AG04450 (cell line): ENCODE data around the genes LCN9, GPSM1 and SEC16A.

- CAGE, long polyA plus RNA: no peak
- RRBS: no CpG with 5 or more reads among the region's 12 CpGs
These were observed at the start of gene LCN9 for GRCh38 chr9:135663148-135663560. Gene LCN9, plus strand, starts transcription at chr9:135663309.

DNA sequence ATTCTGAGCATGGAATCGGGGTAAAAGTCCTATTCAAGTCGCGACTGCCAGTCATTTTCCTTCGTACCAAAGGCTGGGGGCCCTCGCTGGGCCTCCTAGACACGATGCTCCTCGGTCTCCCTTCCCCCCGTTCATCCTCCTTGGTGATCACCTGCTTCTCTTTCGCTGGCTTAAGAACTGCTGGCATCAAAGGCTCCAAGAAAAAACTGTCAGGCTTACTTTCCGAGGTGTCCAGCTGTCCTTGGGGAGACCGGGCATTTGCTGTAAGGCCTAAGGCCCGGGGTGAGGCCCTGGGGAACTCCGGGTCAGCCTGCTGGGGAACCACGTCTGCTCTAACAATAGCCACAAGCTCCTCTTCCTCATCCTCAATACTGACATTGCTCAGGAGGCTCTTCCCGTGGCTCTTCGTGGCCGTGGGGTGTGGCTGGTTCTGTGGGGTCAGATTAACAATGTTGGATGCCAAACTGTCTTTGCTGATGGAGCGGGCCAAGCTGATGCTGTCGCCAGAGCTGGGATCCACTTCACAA lies 84.6 kb downstream of the CAMSAP1 start:
- CAGE, long polyA plus RNA: no peak
- RRBS: no CpG with 5 or more reads among the region's 19 CpGs

DNA sequence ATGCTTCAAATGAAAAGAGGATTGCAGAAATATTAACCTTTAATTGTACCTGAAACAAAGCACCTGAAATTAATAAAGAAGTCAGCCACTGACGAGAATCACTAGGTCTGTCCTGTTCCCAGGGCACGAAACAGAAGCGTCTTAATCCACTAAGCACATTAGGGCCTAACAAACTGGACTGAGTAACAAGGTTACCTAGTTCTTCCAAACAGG lies 1.2 kb downstream of the CAMSAP1 start:
- CAGE, long polyA plus RNA: no peak
- RRBS: no CpG with 5 or more reads among the region's 3 CpGs

DNA sequence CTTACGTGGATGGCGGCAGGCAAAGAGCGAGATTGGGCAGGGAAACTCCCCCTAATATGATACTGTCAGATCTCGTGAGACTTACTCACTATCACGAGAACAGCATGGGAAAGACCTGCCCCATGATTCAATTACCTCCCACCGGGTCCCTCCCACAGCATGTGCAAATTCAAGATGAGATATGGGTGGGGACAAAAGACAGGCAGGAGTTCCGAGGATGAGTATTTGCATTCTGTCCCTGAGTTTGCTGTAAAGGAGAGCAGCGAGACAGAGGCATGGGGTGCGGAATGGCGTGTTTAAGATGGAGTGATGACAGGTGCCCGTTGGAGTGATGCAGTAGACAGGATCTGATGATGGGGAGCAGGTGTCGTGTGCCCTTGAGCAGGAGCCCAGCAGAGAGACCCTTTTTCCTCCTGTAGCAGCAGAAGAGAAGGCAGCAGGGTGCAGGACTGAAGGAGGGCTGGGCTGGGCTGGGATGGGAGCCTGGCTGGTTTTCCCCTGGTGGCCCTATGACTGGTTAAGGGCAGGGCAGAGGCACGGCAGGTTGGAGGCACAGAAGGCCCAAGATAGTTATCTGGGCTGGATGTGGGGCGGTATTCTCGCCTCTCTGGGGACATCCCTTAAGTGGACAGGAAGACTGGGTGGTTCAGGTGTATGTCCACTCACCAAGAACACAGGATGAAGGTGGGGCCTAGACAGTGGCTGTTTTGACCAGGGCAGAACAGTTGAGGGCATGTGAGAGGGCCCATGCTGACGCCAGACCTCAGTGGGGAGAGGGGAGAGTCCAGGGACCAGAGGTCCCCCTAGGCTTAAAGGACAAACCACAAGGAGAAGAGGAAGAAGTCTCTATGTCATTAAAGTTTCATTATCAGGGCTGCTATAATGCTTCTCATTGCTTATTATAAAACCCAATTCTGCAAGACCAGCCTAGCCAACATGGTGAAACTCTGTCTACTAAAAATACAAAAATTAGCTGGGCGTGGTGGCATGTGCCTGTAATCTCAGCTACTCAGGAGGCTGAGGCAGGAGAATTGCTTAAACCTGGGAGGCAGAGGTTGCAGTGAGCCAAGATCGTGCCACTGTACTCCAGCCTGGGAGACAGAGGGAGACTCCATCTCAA lies 4.4 kb upstream of the CAMSAP1 start:
- CAGE, long polyA plus RNA: no peak
- RRBS: no CpG with 5 or more reads among the region's 18 CpGs

DNA sequence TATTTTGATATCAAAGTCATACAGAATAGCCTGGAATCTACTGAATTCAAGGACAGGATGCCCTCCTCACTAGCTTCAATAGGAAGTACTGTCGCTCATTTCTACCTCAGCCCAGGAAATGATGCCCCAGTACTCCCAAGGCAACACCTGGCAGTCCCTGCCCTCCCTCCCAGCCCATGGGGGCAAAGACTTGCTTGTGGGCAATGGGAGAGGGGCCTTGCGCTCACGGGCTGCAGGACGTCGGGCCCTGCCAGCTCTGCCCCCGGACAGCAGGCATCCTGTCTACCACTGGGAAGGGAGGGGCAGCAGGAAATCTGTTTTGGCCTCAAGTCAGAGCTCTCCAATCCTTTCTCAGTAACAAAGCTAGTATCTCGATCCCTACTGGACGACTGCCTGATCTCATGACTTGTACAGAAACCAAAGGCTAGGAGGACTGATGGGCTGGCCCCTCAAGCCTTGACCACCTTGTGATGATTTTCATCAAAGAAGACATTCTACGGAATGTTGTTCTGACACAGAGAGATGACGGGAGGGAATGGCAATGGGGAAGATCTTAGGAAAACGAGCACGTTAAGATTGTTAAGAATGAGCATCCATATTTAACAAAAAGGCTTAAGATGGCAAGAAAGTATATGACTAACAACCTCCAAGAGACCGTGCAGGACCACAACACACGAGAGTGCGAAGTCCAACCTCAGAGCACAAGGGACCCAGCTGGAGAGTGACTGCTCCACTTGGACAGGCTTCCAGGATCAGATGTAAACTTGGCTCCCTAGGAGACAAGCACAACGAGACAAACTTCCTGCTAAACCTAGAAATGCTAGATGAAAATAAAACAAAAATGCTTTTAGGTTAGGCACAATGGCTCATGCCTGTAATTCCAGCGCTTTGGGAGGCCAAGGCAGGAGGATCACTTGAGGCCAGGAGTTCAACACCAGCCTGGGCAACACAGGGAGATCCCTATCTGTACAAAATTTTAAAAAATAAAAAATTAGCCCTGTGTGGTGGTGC lies 19.4 kb downstream of the UBAC1 start:
- CAGE, long polyA plus RNA: no peak
- RRBS: no CpG with 5 or more reads among the region's 17 CpGs

- CAGE, long polyA plus RNA: no peak
- RRBS: no CpG with 5 or more reads among the region's 14 CpGs
These were observed 14.9 kb downstream of the UBAC1 start for GRCh38 chr9:135946224-135946737.

DNA sequence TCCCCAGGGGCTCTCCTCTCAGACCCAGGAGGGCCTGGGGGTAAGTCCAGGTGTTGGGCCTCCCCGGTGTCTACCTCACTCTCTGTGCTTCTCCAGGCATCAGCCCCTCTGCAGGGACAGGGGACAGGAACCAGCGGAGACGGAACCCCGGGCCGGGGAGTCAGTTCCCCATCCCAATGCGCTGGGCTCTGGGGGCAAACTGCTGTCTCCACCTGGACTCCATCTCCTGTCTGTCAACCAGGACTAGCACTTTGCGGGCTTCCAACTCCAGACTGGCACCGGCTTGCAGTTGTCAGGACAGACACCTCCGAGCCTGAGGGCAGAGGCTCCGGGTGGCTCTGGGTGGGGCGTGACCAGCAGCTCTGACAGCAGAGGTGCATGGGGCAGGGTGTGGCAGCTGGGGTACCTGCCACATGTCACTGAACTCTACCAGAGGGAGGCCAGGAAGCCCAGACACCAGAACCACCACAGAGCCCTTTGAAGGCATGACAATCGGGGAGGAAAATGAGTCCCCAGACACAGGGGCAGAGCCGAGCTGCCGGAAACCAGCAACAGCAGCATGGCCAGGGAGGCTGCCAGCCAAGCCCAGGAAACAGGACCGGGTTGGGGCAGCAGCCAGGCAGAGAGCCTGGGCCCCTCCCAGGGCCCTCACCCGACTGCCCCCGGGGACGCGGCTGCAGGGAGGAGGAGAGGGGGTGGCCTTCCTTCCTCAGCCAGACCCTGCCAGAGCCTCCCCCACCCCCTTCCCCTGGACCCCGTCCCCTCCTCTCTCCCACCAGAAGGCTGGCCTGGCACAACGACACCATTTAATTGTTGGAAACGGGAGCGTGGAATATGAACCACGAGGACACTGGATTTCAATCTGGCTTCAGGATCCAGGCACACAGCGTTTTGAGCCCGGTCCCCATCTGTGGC lies 17.9 kb upstream of the UBAC1 start:
- CAGE, long polyA plus RNA: no peak
- RRBS: 26% methylated on average over 11 of the region's 26 CpGs

GRCh38 chr9:135989885-135990395 lies 28.8 kb upstream of the UBAC1 start:
- CAGE, long polyA plus RNA: no peak
- RRBS: 31% methylated on average over 16 of the region's 28 CpGs

GRCh38 chr9:136010719-136011546 lies 49.8 kb upstream of the UBAC1 start:
- CAGE, long polyA plus RNA: no peak
- RRBS: no CpG with 5 or more reads among the region's 32 CpGs

DNA sequence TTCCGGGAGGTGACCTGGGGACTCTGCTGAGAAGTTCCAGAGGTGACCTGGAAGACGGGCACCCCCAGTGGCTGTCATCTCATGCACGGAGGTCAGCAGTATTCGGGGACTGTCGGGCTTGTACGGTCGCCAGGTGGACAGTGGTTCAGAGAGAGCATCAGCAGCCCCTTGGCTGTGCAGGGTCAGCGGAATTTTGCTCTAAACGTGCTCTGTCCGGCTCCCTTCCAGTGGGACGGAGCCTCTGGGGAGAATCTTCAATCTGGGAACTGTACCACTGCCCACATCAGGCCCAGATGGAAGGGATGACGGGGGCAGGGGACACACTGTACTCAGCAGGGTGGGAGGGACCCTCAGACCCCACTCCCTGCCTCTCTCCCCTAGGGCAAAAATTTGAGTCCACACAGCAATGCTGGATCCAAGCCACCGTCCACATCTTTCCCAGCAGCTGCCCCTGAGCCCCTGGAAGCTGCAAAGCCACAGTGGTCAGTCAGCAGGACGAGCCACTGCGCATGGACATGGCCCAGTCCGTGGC lies 7.0 kb downstream of the NACC2 start:
- CAGE, long polyA plus RNA: no peak
- RRBS: no CpG with 5 or more reads among the region's 16 CpGs

GRCh38 chr9:136251522-136252101 lies 6.0 kb upstream of the QSOX2 start:
- CAGE, long polyA plus RNA: no peak
- RRBS: no CpG with 5 or more reads among the region's 41 CpGs

DNA sequence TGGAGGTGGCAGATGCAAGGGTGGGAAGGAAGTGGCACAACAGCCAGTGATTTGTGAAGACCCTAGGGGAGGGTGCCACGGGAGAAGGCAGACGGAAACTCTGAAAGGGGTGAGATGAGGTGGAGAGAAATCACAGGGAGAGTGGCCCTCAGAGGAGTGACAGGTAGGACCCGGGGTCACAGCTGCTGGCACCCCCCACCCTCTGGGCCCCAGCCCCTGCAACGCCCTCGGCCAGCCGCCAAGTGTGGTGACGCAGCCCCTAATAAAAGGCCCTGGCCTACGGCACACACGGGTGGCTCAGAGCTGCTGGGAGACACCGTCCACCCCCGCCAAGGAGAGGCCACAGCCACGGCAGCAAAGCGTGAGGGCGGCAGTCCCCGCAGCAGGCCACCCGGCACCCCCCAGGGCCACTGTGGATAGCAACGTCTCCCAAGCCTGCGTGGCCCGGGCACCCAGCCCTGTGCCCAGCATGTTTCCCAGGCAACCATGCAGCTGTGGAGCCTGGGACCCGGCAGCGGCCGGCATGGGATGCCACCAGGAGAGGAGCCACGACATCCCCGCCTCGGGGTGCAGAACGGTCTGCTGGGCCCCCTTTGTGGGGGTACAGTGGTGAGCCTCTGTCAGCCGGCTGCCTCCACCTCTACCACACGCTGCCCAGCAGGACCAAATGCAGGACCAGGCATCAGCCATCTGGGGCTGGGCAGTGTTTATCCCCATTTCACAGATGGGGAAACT lies 6.8 kb upstream of the CCDC187 start:
- CAGE, long polyA plus RNA: no peak
- RRBS: no CpG with 5 or more reads among the region's 28 CpGs

GRCh38 chr9:136326748-136328024 lies at the start of gene GPSM1:
Gene GPSM1, plus strand, starts transcription at chr9:136327539.
- CAGE, long polyA plus RNA: no peak
- RRBS: 3% methylated on average over 62 of the region's 107 CpGs

DNA sequence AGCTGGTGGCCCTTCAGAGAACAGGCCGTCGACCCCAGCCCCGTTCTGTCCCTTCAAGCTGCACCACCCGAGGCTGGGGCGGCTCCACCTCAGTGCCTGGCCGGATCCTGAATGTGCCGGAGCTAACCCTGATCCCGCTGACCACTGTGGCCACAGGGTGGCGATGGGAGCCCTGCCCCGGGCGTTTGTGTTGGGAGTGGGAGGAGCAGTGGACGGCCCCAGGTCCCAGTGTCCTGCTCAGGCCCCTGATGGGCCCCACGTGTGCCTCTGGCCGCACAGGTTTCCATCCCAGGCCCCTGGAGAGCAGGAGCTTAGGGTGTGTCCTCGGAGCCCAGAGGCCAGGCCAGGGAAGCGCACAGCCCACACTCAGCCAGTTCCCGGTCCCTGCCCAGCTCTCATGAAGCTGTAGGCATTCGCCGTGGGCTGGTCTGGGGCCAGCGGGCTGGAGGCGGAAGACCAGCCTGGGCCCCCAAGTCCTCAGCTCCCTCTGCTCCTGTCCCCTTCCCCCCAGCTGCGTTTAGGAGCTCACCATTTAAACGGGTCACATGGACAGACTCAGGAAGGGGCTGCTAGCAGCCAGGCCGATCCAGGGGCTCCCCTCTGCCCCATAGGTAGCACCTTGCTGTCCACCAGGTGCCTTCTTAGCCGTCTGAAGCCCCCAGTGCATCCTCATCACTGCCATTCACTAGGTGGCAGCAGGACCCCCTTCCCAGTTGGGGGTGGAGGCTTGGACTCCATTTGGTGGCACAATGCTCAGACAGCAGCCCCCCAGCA lies 17.5 kb downstream of the DNLZ start:
- CAGE, long polyA plus RNA: no peak
- RRBS: 67% methylated on average over 4 of the region's 25 CpGs

DNA sequence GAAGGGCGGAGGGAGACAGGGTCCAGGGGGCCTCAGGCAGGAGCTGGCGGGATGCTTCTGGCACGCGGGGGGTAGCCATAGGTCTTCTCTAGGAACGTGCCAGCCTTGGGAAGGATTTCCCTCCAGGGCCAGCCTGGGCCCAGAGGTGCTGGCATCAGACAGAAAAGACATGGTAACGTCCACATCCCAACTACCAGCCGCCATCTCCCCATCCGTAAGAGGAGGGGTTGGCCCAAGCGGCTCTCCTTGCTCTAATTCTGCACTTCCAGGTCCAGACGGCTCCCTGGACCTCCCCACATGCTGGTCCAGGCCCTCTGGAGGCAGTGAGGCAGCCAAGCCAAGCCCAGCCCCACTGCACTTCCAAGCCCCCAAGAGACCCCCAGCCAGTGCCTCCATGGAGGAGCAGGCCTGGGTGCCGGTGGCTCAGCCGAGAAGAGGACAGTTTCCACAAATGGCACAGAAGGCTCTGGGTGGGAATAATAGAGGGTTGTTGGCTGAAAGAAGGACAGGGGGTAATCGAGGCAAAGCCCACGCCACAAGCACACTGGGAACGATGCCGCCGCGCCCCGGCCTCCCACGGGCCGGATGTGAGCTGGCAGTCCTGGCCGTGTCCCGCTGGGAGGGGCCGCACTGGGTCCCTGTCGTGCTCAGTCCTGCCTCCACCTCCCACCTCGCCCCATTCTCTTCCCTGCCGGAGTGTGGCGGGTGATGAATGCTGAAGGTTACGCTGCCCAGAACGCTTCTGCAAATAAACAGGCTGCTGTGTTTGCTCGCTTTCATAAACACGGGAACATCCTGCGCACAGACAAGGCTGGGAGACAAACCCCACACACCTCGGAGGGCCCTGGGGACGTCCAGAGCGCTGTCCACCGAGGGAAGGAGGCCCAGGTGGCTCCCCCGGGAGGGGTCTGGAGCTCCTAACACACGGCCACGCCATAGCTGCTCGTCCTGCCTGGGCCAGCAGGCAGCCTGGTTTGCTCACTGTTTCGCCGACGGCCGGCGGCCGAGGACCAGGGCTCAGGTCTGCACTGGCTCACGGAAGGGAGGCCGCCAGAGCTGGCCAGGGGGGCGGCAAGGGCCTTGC lies 2.6 kb downstream of the DNLZ start:
- CAGE, long polyA plus RNA: no peak
- RRBS: 18% methylated on average over 12 of the region's 50 CpGs

GRCh38 chr9:136362837-136363538 lies 556 bp downstream of the DNLZ start:
- CAGE, long polyA plus RNA: no peak
- RRBS: 2% methylated on average over 23 of the region's 39 CpGs

GRCh38 chr9:136395544-136396437 lies 4.2 kb downstream of the SNAPC4 start:
- CAGE, long polyA plus RNA: no peak
- RRBS: 100% methylated on average over 1 of the region's 27 CpGs

DNA sequence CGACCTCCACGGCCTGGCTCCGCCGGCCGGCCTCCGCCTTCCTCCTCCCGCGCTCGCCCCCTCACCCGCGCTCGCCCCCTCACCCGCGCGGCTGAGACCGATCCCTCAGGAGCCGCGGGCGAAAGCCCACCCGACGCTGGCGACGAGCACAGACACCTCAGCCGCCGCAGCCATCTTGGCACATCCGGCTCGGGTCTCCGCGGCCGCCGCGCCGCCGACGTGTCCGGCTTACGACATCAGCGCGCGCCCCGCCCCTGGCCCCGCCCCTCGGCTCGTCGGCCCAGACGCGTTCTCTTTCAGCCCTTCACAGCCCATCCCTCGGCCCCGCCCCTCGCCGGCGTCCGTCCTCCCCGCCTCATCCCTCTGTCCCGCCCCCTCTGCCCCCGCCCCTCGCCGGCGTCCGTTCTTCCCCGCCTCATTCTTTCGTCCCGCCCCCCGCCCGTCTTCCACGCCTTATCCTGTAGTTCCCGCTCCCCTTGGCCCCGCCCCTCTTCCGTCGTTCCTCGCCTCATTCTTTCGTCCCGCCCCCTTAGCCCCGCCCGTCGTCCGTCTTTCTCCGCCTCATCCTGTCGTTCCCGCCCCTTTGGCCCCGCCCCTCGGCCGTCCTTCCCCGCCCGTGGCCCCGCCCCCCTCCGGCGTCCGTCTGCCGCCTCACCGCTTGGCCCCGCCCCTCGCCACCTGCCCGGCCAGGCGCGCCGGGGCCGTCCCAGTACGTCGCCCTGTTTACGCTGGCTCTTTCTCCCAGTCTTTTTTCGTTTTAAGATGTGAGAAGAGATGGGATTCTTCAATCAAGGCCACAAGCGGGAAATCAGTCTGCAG lies at the start of gene SEC16A:
TSS of gene SEC16A (minus strand) at position 186 of the 819 bp plus-strand sequence.
- CAGE, long polyA plus RNA: start-site peak on the minus strand centred at position 201 of the sequence, 42 bp wide, 230 and 345 reads in 2 replicates
- RRBS: 3% methylated on average over 39 of the region's 103 CpGs

GRCh38 chr9:136484988-136485337 lies 2.1 kb upstream of the SEC16A start:
- CAGE, long polyA plus RNA: no peak
- RRBS: no CpG with 5 or more reads among the region's 8 CpGs

DNA sequence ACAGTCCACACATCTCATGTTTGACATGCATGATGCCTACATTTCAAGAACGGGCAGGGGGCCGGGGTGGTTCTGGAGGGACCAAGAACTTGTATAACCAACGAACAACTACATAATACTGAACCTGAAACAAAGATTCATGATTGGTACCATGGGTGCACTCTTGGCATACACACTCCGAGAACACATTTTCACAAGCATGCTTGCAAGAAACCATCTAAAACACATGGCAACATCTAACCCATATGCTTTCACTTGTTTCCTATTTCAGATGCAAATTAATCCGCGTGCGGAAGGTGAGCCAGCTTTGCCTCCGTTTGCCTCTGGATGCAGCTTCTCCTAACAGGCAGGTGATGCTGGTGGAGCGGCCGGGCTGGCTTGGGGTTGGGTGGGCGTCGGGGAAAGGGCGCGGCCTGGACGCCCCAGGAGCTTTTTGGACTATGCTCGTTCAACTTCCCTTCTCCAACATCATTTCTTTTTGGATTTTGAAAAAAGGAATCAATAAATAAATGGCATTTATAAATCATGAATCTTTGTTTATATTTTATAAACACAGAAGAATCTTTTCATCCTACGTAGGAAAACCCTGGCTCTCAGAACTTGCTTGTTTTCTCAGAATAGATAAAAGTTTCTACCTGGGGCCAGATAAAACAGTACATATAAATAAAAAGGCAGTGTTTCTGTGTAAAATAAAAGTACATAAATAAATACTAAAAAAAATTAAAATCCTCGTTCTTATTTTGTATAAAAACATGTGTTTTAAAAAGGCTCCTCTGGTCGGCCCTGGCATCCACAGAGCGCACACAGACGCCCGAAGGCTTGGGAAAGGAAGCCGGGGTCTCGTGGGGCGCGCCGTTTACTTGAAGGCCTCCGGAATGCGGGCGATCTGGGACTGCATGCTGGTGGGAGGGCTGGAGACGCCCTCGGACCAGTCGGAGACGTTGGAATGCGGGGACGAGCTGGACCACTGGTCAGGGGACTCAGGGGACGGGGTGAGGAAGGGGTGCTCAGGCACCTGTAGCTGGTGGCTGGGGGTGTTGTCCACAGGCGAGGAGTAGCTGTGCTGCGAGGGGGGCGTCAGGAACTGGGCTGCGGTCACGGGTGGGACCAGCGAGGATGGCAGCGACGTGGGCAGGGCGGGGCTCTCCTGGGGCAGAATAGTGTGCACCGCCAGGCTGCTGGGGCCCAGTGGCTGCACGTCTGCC lies 12.8 kb upstream of the SEC16A start:
- CAGE, long polyA plus RNA: no peak
- RRBS: no CpG with 5 or more reads among the region's 48 CpGs